SJSA1 (cell line): ENCODE data around the gene KRTAP12-3.

DNA sequence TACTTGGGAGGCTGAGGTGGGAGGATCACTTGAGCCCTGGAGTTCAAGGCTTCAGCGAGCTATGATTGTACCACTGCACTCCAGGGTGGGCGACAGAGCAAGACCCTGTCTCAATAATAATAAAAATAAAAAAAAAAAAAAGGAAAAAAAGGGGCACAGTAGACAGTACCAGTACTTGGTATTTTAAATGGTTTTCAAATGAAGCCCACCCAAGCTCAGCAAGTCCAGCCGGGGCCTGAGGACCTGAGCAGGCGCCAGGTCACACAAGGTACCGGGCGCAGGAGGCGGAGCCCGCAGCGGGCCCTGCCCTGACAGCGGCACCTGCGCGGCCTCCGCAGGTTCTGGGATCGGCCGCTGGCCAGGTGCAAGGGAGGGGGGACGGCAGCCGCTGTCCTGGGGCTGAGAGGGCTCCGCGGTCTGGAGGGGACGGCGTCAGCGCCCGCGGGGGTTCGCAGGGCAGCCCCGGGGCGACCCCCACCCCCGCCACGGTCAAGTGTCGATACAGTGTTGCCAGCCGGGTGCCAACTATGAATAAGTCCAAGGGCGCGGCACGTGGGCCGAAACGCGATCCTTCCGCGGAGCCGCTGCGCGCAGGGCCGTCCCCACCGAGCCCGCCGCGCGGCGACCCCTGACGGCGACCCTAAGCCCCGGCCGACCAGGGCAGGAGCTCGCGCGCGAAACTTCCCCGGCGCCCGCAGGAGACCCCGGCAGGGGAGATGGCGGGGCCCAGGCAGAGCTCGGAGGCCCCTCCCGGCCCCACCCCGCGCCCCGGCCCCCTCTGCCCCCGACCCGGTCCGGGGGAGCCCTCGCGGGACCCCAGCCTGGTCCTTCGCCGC, 805 bp upstream of the AGPAT3 start:
- RAMPAGE, long total RNA, result no peak

DNA sequence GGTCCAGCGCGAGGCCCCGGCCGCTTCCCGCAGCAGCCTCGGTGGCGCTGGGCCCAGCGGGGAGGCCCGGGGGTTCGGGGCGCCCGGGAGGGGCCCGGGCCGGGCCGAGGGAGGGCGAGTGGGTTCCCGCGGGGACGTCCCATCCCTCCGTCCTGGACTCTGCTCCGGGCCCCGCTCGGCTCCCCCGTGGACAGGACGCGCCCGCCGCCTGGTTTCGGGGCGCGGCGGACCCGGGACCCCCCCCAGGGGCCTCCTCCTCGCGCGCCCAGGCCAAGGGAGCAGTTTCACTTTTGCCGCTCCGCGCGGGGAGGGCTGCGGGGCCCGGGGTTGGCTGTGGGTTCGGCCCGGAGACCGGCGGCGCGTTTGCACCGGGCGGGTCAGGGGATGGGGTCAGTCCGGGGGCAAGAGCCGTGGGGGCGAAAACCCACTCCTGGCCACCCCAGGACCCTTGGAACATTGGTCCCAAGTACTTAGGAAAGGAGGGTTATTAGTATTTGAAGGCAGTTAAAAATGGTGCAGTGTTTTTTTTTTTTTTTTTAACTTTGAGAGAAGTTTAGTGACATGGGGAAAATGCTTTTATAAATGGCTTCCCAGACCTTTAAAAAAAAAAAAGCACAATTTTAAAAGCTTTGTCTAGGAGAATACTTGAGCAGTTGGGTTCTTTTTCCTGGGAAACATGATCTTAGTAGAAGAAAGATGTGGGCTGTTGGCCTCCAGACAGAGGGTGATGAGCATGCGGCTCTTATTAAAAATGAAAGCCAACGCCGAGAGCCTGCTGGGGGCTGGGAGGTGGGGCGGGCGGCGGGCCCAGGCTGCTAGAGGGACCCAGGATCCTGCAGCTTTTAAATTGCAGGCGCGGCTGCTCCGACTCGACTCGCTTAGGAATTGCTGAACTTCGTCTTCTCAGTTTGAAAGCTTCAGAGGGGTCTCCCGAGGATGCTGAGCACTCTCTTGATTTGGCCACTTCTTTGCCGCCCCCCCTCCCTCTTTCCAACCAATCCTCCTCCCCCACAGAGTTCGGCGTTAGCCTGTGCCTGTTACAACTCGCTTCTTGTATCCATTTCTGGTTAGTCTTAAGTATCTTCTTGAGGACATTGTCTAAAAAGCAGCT, 932 bp downstream of the AGPAT3 start:
- RAMPAGE, long total RNA, result no peak

GRCh38 chr21:43866711-43867457, 1.9 kb downstream of the AGPAT3 start:
- RAMPAGE, long total RNA, result no peak

DNA sequence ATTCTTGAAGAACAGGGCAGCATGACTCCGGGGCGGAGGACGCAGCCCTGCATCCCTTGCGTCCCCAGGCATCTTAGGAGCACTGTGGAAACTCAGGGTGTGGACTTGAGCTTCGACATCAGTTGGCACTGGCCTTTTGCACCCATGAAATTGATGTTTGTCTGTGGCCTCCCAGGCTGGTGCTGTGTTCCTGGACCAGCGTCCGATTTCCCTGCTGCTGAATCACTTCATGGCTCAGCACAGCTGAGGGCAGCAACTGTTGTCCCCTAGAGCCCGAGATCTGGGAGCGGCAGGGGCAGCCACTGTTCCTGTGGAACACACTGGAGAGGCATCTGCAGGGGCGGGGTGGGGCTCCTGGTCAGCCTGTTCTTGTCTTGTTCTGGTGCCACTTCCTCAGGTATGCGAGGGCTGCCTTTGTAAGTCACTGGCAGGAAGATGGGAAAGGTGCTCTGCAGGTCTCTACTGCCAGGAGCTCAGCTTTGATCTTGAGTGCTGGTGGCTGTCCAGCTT, 15.0 kb downstream of the AGPAT3 start:
- RAMPAGE, long total RNA, result no peak

- RAMPAGE, long total RNA, result no peak
Observed at GRCh38 chr21:43906451-43906673, 41.3 kb downstream of the AGPAT3 start.

- RAMPAGE, long total RNA, result no peak
Observed at GRCh38 chr21:43916185-43917058, 51.4 kb downstream of the AGPAT3 start.

DNA sequence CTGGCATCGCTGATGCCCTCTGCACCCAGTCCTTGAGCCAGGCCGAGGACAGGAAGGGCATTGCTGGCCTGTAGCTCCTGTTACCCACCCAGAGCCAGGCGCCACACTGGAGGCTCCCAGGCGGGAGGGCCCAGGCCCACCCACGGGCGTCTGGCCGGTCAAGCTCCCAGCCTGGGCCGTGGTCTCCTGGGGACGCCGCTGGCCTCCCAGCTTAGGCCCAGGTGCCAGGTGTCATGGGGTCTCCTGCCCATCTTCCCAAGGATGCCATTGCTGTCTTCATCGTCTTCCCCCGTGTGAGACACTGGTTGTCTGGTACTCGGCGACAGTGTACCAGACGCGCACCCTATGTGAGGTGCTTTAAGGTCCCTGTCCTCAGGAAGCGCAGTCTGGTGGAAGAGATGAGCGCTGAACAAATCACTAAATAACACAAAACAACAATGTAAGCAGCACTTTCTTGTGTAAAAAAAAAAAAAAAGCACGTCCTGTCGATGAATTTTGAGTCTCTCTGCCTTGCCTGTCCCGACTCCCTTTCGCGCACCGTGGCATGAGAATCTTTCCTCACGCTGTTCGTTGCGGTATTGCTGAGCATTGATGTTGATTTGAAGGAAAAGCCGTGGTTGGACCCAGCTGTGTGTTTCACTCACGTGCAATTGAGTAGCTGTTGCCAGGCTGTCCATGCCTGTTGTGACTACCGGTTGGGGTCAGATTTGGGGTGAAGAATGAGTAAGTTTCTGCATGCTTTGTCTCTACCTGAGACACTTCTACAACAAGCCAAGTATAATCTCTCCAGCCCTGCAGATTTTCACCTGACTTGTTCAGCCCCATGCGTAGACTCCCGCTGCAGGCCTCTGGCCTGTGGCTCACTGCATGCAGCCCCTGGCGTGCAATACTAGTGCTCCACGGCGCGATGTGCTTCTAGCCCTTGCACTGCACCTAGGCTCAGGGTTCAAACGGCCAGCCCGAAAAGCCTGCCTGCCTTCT, 26.9 kb upstream of the TRAPPC10 start:
- RAMPAGE, long total RNA, result no peak

GRCh38 chr21:44029541-44030211, 17.6 kb downstream of the TRAPPC10 start:
- RAMPAGE, long total RNA, result no peak

DNA sequence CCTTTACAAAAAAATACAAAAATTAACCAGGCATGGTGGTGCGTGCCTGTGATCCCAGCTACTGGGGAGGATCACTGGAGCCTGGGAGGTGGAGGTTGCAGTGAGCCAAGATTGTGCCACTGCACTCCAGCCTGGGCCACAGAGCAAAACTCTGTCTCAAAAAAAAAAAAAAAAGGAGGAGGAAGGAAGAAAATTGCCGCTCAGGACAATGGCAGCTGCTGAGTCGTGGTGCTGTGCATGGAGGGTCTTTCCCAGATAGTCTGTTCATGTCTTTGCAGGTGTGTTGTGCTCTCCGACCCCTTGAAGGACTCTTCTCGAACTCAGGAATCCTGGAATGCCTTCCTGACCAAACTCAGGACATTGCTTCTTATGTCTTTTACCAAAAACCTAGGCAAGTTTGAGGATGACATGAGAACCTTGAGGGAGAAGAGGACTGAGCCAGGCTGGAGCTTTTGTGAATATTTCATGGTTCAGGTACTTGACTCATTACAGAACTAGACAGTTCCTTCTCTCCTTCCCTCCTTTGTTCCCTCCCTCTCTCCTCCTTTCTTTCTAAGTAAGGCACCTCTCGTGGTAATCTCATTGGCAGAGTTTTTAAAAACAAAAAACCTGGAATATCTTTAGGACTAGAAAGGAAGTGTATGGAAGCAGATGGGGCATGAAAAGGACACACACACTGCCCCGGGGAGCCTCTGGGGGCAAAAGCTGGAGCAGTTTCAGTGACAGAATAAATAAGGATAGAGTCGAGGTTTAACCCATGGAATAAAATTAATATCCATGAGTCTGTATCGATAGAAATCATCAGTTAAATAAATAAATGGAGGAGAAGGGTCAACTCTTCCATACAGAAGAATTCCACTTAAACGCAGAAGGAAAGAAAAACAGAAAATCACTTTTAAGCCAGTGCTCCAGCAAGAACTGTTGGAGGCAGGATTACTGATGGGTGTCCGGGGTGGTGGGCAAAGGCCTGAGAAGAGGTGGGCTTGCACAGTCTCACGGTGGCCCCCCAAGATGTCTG, 43.6 kb downstream of the TRAPPC10 start:
- RAMPAGE, long total RNA, result no peak

GRCh38 chr21:44093689-44094119, 13.5 kb upstream of the PWP2 start:
- RAMPAGE, long total RNA, result no peak

- RAMPAGE, long total RNA, result no peak
Observed at GRCh38 chr21:44316012-44316608, 16.3 kb downstream of the PFKL start.

DNA sequence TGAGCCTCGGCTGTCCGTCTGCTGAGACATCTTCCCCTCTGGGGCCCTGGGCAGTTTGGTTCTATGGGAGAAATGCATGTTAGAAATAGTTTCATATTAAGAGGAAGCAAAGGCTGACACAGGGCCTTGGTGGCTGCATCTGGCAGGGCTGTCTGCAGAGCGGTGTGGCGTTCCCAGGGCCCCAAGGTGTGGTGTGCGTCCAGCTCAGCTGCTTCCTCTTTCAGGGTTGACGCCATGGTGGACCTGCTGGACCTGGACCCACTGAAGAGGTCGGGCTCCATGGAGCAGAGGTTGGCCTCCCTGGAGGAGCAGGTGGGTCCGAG, 31.9 kb upstream of the LRRC3 start:
- RAMPAGE, long total RNA, result no peak

DNA sequence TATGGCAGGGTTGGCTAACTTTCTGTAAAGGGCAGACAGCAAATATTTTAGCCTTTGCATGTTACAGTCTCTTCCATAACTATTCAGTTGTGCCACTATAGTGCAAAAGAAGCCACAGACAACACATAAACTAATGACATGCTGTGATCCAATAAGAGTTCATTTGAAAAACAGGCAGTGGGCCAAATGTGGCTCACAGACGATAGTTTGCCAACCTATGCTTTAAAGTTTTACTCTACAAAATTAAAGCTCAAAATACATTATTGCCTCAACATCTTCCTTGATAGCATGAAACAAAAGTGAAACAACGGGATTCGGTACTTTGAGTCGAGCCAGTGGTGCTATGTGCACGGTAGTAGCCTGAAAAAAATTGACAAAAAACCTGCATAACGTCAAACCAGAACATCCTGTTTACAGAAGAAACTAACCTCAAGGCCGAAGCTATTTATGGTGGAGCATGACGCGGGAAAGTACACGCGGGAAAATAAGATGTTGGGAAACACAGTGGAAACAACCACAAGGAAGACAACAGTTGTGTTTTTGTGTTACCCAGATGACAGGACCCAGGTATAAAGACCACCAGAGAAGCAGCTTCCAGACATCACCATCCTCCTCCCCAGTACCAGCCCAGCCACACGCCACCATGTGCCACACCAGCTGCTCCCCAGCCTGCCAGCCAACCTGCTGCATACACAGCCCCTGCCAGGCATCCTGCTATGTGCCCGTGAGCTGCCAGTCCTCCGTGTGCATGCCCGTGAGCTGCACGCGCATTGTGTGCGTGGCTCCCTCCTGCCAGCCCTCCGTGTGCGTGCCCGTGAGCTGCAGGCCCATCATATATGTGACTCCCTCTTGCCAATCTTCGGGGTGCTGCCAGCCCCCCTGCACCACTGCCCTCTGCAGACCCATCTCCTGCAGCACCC, at the start of gene KRTAP12-3:
Gene KRTAP12-3 (plus strand): TSS at position 596 of the 920 bp plus-strand sequence.
- RAMPAGE, long total RNA, result no peak

GRCh38 chr21:44696757-44697079, 254 bp upstream of the KRTAP10-12 start:
- RAMPAGE, long total RNA, result no peak

DNA sequence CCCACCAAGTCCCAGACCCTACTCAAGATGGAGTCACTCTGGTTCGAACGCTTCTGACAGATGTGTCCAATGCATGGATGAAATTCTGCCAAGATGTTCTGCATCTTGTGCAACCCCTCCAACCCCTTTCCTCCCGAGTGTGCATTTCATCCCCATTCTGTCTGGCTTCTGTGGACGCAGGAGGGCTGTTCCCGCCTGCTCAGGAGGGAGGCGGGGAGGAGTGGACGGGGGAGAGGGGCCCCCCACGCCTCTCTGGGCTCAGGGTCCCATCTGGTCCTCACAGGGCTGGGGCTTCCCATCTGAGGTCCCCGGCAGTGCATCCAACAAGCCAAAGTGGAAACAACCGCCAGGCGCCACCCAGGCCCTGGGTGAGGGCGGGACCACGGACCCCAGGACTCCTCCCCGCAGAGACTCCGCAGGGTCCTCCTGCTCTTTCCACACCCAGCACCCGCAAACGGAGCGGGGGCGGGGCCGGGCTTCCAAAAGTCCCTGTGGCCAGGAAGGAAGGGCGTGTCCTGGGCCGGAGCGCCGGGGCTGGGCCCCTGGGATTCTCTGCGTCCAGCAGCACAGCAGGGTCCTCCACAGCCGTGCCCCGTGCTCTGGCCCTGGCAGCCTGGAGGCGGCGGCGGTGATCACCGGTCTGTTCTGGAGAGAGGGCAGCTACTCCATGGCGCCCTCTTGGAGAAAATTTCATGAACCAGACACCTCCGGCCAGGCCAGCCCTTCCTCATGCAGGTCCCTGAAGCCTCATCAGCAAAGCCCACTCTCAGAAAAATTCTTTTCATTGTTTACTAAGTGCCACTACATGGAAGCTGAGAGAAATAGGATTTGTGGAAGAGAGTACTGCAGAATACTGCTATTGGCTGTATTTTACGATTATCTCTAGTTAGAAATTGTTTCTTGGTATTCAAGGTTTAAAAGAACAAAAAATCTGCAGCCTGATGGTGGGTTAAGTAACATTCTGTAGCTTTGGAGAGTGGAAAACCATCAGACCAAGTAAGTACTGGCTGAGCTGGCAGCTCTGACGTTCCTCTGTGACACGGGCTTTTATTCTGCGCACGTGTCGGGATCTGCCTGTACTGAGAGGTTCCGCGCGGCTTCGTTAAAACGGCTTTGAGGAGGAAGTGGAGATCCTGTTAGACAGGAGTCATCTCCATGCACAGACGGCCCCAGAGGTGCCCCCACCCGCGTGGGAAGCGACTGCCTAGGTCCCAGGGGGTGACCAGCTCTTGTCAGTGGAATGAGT, 27.6 kb downstream of the PTTG1IP start:
- RAMPAGE, long total RNA, result no peak

DNA sequence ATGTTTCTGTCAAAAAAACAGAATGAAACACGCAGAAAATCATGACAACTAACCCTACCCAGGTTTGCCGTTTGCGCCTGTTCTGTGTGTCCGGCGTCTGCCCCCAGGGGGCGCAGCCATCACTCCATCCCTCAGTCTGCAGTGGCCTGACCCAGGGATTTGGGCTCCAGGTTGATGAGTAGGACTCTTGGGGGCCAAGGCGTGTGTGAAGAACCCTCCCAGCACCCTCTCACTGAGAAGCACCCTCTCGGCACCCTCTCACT, 19.3 kb upstream of the PTTG1IP start:
- RAMPAGE, long total RNA, result no peak

DNA sequence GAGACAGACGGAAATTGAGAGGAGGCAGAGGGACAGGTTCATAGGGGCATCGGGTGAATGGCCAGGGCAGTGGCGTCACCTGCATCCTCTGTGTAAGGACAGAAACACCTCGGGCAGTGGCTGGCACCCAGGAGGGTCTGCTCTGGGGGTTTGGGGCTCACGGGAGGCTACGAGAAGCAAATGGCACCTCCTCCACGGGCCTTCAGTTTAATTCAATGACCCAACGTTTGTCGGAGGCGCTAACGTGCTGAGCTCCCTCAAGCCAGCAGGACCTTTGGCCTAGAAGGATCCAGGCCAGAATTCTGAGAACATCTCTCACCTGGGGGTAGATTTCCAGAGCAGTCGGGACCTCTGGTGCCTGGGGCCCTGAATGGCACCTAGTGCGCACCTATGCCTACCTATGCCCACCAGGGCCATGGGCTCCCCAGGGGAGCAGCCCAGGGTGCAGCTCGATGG, 20.6 kb upstream of the PTTG1IP start:
- RAMPAGE, long total RNA, result no peak

DNA sequence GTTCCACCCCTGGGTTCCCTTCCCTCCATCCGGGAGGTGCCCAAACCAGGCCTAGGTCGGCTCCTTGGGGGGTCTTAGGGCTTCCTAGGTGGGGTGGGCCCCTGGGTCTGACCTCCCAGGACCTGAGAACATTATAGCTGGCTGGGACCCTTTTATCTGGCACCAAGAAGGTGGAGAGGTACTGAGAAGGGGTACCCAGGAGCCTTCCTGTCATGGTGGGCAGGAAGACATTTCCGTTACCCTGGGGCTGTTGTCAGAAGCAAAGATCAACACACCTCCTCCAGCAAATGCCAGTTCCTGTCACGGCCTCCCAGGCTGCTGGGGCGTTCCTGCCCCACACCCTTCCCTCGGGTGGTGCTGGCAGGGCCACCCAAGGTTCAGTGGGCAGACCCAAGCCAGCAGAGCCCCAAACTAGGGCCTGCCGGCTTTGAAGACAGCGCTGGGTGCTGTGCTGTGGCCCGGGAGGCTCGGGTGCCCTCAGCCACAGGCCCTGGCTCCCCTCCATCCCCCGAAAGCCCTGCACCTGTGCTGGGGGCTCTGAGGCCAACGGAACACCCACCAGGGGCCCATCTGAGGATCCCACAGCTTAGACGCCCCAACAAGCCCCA, 8.8 kb downstream of the ITGB2 start:
- RAMPAGE, long total RNA, result no peak

GRCh38 chr21:44938853-44939404, 900 bp upstream of the SLX9 start:
- RAMPAGE, long total RNA, result no peak

GRCh38 chr21:44958999-44959356, 19.1 kb downstream of the SLX9 start:
- RAMPAGE, long total RNA, result no peak